Right cardiac atrium (tissue), 1 donor: Measurements from ENCODE around the genes TDRD6, PLA2G7, GLYATL3, CRISP2, DEFB114 and DEFB110.

GRCh38 chr6:46687631-46687979, at the start of gene TDRD6:
Gene TDRD6, plus strand, starts transcription at chr6:46687885.
- PRO-cap: no peak

DNA sequence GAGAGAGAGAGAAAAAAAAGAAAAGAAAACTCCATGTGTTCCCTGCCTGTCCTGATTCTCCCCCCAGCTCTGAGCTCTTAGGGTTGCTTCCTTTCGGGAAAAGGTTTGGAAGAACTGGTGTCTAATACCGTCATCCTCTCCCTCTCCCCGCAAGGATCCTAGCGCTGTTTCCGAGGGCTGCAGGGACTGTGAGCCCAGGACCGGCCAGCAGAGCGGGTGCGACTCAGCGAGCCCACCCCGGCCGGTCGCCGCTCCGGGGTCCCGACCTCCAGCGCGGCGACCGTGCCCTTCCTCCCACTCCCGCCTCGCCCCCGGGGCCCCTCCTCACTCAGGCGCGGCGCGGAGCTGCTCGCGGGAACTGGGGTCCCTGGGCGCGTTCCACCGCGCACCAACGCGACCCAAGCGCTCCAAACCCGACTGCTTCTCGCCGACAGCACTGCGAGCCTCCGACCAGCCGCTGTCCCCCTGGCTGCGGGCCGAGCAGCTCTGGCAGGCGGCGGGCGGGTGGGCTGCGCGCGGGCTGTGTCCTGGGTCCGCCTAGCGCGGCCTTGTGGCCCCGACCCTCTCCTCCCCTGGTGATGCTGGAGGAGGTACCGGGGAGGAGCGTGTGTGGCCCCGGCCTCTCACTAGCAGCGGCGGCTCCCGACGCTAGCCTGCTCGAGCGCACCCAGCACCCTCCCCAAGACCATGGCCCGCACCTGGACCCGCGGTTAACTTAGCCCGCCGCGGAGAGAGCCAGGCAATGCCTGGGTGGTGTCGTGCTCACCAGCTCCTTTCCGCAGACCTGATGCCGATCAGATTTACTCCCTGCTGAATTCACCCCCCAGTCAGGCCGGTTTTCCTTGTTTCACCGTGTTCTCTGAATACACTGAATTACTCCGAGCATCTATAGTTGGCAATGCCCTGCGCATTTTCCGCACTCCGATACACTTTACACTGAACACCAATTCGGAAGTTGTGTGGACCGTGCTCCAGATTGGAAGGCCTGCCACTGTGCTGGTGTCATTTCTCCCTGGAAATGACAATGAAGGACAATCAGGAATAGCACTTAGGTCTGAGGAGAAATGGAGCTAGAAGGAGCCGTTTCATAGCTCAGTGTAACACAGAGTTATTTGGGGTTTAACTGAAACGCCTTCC, at the start of gene PLA2G7:
Gene PLA2G7, minus strand, starts transcription at position 524 of the 1,137 bp plus-strand sequence.
- PRO-cap: unidirectional peak, minus-strand start at position 552 of the sequence

DNA sequence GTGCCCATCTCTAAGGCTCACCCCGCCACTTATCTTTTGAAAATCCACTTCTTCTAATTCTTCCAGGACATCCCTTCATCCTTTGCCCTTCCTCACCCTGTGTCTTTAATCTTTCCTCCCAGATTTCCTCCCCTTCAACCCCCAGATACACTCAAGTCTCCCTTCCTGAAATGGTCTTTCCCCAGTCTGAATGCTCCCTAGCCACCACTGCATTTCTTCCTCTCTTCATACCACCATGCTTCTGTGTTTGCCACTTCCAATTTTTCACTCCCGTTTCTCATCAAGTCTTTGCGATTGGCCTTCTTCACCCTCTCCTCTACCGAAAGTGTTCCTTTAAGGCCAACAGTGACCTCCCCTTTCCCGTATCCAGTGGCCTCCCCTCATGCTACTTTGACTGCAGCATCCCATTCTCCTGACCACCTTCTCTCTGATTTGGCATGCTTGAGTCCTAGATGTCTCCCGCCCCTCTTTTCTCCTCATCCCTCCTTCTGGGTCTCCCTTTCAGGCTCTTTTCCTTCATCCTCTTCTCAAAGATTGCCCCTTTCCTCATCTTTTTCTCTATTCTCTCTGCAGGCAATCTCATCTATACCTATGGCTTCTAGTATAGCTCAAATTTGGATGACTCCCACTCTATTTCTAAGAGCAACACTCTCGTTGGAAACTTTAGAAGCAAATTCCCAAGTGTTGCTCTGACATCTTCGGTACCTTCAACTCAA, 48.5 kb downstream of the ADGRF5 start:
- PRO-cap: no peak

DNA sequence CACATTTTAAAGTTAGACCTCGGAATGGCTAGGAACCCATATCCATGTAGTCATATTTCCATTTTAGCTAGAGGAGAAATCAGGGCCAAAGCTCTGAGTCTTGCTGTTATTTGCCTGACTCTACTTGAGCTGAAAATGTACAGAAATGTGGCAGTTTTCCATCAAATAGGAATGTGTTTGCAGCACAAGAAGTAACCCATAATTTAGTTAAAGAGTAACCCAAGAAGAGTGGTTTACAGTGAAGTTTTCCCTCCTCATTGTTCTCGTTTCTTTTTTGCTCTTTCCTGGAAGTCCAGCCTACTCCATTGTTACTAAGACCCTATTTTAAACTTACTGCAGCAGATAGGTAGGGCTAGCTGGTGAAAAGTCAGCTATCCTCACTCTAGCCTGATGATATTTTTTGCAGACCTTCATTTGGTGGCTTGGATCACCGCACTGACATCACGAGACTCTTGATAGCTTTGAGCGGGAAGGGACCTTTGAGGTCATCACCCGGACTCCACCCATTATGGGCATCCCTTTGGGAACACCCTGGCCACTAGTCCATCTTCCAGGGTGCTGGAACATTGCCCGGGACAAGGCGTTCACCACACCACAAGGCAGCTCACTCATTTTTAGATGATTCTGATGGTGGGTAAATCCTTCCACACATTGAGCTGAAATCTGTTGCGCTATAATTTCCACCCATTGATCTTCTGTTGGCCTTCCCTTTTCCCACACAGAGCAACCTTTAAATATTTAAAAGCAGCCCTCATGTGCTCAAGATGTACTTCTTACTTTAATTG, 28.1 kb upstream of the ADGRF5 start:
- PRO-cap: no peak

DNA sequence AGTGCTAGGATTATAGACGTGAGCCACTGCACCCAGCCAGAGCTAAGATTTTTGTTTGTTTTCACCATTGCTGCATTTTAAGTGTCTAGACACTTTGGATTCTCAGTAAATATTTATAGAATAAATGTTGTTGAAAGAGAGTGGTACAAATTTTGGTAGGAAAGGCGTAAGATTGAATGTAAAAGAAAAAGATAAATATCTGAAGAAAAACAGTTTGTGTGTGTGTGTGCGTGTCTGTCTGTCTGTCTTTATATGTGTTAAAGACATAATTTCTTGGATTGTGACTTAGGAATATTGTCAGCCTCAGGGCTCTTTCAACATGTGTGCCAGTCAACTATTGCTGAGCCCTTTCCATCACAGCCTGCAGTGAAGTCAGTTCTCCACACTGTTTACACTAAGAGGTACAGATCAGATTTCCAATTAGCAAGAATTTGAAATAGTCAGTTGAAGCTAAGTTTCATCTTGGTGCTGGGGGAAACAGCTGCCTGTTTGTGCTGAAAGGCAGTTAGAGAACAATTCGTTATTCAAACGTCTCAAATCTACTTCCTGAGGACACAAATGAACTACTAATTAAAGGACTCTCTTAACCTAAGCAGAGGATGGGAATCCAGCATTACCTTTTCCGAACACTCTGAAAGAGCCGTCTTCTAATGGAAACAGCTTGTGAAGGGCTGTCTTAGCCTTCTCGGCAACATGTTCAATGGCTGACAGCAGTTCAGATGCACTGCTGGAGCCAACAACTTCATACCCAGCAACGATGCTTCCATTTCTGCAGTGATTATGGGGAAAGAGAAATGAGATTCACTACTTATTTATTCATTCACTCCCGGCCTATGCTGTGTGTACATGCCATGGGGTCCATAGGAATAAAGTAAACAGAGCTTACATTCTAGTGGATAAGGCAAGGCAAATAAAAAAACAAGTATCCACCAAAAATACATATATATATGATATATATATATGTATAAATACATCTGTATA, 25.8 kb downstream of the ADGRF1 start:
- PRO-cap: no peak

DNA sequence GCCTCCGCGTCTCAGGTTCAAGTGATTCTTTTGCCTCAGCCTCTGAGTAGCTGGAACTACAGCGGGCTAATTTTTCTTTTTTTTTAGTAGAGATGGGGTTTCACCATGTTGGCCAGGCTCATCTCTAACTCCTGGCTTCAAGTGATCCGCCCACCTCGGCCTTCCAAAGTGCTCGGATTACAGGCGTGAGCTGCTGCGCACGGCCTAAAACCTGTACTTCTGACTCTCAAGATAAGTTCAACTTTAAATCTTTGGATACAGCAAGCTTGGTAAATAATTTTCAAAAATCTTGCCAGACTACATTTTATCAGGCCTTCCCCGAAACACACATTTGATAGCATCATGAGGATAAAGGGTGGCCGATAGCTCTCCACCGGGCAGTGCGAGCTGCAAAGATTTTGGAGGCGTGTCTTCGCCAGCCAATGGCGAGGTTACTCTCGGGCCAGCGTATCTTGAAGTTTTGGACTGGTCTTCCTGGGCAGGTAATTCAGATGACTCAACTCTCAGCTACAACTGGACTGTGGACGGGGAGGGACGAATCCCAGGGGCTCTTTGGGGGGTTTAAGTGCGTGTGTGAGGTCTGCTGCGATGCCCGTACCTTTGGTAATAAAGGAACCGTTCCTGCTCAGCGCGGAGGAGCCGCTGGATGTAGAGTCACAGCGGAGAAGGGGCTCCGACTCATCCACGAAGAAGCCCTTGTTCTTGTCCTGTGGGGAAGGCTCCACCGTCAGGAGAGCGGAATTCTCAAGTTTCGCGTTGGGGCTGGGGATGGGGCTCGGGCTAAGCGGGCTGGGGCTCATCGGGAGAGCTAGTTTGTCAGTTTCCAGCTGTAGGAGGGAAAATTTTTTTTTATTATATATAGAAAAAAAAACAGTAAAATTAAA, 75.4 kb downstream of the TNFRSF21 start:
- PRO-cap: no peak

DNA sequence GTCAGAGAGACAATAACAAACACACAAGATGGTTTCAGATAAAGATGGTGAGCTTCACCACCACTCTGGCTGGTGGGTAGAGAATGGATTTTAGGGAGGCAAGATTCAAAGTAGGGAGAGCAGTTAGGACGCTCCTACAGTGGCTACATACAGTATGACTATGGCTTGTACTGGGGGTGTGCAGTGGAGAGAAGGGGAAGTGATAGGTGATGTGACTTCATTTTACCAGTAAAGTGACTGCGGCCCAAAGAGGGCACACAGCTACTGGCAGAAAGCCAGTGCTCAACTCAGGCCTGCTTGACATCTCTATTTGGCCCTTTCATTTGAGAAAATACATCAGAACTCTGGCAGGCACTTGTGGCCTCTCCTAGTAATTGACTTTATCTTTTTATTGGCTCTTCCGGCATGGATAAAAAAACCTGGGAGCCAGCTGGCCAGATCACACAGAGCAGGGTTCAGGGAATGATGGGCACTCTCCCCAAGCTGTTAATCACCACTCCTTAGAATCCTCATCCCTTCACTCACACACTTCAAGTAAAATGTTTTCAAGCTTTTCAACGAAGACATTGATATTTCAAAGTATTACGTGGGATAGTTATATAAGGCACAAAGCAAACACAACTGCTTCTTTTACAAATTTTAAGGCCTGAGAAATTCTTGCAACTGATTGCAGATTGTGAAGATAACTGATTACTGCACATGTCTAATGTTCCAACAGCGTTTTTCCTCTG, 73.7 kb downstream of the TNFRSF21 start:
- PRO-cap: no peak

- PRO-cap: no peak
These were observed 63.7 kb upstream of the CD2AP start for GRCh38 chr6:47413816-47414414.

- PRO-cap: no peak
These were observed 102.8 kb upstream of the ADGRF4 start for GRCh38 chr6:47595640-47595978.

DNA sequence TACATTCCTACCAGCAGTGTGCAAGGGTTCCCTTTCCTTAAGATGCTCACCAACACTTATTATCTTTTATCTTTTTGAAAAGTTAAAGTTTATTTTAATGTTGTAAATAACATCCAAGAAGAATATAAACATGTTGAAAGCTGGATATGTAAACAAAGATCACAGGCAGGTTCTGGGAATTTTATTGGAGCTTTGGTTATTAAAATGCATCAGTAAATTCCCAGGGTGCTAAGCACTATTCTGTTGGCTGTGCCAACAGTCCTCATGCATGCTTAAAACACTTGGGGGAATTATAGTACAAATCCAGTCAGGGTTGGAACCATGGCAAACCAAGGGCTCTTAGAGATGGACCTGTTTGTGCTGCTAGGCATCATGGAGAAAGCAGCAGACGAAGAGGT, 101.5 kb upstream of the ADGRF4 start:
- PRO-cap: no peak

DNA sequence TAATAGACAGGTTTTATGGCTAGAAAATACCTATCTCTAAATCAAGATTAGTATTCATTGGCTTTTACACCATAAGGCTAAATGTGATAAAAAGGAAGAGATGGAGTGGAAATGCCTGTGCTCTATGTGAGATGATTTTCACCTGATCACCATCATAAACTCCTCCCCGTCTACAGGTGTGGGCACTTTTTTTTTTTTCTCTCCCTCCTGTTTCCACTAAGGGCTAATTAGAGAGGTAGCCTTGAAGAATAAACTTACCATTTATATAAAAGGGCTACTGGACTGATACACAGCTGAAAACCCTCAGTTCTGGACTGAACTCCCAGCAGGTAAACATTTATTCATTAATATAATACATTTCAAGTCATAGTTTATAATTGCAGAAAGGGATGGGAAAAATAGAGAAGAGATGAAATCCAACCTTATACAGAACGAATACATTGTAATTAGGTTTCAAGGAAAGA, at the start of gene GLYATL3:
Gene GLYATL3, plus strand, starts transcription at position 210 of the 464 bp plus-strand sequence.
- PRO-cap: no peak

- PRO-cap: no peak
These were observed at the start of gene CRISP2 for GRCh38 chr6:49713336-49713935. Gene CRISP2, minus strand, starts transcription at chr6:49713543.

DNA sequence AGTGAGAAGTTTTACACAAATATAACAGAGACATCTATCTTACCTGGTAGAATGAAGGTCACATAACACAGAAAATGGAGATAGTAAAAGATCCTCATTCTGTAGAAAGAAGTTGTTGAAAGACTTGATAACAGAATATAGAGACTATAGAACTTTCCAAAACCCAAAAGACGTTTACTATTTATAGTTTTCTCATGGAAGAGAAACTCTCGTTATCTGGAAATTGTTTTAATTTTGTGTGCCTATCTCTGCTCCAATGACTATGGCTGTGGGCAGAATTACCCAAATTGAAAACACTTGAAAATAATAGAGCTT, at the start of gene DEFB114:
Gene DEFB114, minus strand, starts transcription at position 157 of the 315 bp plus-strand sequence.
- PRO-cap: no peak

- PRO-cap: no peak
These were observed at the start of gene DEFB110 for GRCh38 chr6:50021852-50022391. Gene DEFB110, minus strand, starts transcription at chr6:50021994.

DNA sequence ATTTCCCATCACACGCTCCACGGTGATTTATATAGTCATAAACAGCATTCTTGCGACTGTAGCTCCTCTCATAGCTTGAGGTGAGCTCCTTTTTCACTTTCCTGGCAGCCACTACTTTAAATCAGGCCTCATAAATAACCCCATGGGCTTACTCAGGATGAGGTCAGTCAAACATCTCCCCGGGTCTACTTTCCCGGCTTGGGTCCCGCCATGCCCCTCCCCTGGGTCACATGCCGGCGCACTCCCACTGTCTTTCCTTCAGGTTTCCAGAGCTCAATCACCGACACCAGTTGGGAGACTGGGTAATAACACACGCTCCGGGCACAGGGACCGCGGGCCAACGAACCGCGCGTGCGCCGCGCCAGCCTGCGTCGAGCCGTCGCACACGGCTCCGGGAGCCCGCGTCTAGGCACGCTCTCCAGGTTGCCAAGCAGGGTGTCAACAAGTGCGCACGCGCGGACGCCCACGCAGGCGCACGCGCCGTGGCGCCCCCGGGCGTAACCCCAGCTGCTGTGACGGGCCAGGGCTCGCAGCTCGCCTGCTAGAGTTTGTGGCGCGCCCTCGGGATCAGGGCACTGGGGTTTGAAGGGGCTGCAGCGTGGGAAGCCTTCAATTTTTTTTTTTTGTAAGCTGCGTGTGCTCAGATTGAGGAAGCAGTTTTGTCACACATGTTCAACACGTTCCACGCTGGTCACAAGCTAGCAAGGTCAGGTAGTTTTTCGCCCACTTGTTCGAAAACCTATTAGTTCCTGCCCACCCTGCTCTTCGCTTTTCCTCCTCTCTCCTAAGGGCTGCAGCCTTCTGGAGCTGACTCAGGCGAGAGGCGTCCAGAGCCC, 31.7 kb downstream of the TFAP2B start:
- PRO-cap: no peak

GRCh38 chr6:51513906-51514227, 573.5 kb downstream of the PKHD1 start:
- PRO-cap: no peak

- PRO-cap: no peak
These were observed 37.3 kb upstream of the PKHD1 start for GRCh38 chr6:52124566-52125224.

DNA sequence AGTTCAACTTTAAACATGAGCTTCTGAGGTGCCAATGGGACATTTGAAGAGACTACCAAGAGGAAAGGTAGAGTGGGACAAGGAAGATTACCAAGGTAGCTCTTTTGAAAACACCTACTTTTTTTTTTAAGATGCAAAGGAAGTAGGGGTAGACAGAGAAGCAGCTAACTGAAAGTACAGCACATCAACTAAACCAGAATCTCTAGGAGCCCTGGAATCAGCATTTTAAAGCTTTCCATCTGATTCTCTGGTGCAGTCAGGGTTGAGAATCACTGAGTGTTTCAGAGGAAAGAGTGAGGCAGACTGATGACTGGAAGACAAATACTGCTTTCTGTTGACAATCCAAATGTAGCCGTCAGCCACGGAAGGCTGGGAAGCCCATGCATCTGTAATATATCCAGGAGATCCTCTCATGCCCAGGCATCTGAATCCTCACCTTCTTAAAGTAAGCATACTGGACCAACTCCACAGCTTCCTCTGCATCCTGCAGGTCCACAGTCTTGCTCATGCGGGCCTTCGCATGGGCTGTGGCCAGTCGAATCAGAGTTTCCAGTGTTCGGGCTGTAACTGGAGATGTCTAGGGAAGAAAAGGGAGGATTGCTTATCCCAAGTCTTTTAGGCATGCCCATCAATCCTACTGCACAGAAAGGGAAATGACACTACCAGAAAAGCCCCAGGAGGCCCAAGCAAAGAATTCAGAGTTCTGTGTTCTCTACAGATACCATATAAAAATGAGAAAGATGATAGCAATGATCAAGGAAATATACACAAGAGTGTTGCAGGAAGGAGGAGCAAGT, 15.7 kb downstream of the MCM3 start:
- PRO-cap: no peak

GRCh38 chr6:52271632-52272617, 12.6 kb downstream of the MCM3 start:
- PRO-cap: no peak

- PRO-cap: no peak
These were observed 755 bp downstream of the EFHC1 start for GRCh38 chr6:52420695-52421499.